Psoas muscle (tissue), 2 donors: ENCODE measurements around the gene PTH.

GRCh38 chr11:12051099-12051355, 42.6 kb upstream of the DKK3 start:
- PRO-cap, 2 experiments: no peak in any of the 2 experiments

DNA sequence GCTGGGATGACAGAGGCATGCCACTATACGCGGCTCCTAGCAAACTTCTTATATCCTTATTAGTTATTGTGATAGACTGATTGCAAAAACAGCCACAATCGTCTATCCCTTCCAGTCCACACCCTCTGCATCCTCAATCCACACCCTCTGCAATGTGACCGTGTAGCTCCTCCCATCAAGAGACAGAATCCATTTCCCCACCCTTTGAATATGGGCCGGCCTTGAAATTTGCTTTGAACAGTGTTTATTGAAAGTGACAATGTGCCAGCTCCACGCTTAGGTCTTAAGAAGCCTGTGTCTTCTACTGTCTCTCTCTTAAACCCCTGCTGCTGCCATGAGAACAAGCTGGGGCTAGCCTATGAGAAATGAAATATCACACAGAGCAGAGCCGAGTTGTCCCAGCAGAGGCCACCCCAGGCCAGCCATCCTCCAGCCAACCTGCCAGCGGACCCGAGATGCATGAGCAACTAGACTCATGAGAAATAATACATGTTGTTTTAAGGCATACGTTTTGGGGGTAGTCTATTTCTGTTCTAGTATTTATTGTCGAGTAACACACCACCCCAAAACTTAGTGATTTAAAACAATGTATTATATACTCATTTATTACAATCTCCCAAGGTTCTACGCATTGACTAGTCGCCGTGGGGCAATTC, 22.3 kb upstream of the MICAL2 start:
- PRO-cap, 2 experiments: no peak in any of the 2 experiments

GRCh38 chr11:12156714-12157595, 46.6 kb downstream of the MICAL2 start:
- PRO-cap, 2 experiments: no peak in any of the 2 experiments

GRCh38 chr11:12167748-12168310, 57.4 kb downstream of the MICAL2 start:
- PRO-cap, 2 experiments: no peak in any of the 2 experiments

DNA sequence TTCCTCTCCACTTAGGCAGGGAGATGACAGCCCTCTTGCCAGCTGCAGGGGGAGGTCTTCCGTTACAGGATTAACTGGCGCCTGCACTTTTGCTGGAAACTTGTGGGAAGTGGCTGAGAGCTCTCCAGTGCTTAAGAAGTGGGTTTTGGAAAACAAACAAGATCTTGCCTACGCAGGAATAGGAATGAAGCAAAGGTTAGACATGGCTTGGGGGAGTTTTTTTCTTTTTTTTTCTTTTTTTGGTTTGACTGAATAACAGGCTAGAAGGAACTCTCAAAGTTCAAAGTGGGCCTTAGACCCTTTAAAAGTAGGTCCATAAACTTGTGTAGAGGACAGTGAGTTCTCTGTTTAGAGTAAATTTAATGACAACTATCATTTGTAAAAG, 75.6 kb downstream of the MICAL2 start:
- PRO-cap, 2 experiments: no peak in any of the 2 experiments

GRCh38 chr11:12239248-12239832, 128.9 kb downstream of the MICAL2 start:
- PRO-cap, 2 experiments: no peak in any of the 2 experiments

- PRO-cap, 2 experiments: no peak in any of the 2 experiments
These were observed 129.6 kb downstream of the MICAL2 start for GRCh38 chr11:12239833-12240463.

DNA sequence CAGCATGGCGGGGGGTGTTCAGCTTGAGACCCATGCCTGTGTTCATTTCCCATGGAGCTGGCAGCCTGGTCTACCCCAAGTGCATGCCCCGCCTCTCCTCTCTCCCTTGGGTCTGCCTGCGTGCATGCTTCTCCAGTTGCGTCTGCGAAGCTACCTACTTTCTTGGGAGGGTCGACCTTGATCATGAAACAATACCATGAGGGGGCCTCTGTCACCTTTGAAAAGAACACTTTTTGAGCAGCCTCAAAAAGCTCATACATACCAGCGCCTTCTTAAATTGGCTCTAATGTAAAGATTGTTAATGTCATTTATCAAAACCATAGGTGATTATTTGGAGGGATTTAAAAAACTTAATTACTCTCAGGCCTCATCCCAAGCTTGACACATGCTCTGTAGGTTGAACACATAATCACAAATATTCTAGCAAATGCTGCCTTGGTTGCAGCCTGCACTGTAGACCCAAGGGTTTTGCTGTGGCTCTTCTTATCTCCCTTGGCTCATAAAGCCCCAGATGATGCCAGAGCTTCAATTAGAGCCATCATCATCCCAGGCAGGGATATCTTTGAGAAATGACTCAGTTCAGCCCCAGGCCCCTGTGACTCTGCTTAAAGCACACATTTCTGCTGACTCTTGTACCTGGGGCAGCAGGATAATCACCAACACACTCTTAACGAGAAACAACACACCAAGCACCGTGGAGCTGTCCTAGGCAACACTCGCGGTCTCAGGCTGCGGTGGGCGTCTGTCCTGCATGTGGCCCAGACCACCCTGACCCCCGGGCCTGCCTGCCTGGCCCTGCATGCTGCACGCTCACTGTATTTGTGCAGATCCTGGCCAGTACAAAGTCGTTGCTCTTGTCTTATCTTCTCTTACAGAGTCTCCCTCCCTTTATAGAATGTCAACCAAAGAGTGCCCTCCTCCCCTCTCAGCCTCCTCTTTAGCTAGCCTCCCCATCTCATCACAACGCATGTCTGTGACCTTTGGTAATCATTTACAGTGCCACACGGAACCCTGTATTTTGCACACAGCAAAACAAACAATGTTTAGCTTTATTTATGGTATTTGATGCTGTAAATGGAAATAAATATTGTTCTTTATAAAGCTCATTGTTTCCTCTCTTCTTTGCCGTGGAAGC, 114.3 kb upstream of the PARVA start:
- PRO-cap, 2 experiments: no peak in any of the 2 experiments

GRCh38 chr11:12376162-12376871, 1.1 kb upstream of the PARVA start:
- PRO-cap, 2 experiments: no peak in any of the 2 experiments

DNA sequence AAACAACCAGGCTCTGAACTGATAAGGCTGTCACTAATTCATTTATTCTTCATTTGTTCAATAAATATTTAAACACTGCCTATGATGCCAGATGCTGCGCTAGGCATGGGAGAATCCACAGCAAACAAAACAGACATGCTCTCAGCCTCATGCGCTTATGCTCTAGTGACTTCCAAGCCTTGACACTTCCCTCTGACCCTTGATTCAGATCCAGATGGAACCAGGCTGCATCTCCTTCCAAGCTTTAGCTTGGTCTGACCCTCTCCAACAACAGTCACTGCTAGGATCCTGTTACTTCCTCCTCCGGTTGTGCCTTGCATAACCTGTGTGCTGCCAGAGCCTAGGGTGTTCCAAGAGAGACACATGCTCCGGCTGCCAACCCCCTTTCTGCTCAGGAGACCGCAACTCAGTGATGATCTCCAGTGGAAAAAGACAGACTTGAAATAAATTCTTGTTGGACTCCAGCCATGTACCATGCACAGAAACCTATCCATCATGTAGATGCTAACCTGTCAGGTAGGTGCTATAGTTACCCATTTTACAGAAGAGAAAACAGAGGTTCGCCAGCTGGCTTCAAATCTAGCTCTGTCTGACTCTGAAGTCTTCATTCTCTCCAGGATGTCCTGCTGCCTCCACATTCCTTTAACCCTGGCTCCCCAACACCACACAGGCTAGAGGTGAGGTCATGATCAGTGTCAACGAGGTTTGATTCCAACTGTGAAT, 136.3 kb upstream of the TEAD1 start:
- PRO-cap, 2 experiments: no peak in any of the 2 experiments

- PRO-cap, 2 experiments: no peak in any of the 2 experiments
These were observed 3.7 kb downstream of the TEAD1 start for GRCh38 chr11:12677777-12678498.

GRCh38 chr11:12816005-12816626, 141.9 kb downstream of the TEAD1 start:
- PRO-cap, 2 experiments: peak in 1 of 2 experiments; most common plus-strand start chr11:12816205 (in 1); most common minus-strand start chr11:12816074 (in 1)

DNA sequence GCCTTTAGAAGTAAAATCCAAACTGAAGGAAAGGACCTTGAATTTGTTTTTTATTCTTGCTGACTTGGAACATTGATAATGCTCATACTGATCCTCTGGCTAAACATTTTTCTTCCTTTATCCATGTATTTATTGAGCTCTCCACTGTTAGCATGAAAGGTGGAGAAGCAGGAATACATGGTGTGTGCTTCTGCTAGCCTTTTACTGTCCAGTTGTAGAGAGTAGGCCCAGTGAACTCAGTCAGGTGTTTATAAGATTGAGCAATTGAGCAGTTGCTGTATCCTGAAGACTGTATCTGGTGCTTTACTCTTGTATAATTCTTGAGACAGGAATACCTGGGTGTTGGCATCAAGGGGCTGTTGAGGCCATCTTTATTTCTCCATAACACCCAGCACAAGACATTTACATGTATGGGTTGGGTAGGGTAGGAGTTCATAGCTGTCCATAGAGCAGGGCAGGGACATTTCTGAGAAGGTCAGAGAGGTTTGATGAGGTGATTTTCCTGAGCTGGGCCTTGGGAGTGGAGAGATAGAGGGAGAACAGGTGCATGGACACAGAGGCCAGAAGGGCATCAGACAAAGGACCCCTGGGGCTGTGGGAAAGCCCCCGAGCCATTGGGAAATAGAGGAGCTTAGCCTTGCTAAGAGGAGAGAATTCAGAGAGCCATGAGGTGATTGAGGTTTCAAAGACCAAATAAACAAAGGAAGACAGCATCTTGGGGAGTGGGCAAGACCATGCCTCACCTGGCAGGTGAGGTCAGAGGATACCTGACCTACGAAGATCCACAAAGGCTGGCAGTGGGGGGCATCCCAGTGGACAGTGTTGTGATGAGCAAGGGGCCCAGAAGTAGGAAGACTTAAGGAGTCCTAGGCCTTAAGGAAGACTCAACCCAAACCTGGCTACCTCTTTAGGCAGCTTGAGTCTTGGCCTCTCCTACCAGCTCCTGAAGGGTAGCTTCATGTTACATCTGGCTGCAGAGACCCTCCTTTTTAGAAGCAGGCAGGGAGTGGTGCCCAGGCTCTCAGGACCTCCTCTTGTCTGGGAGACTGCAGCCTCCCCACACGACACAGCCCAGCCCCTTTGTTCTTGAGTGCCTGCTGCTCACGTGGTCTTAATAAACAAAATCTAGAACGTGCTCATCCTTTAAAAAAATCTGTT, 155.7 kb downstream of the TEAD1 start:
- PRO-cap, 2 experiments: no peak in any of the 2 experiments

GRCh38 chr11:12853584-12854362, 155.3 kb upstream of the RASSF10 start:
- PRO-cap, 2 experiments: no peak in any of the 2 experiments

GRCh38 chr11:12864296-12864664, 144.8 kb upstream of the RASSF10 start:
- PRO-cap, 2 experiments: no peak in any of the 2 experiments

DNA sequence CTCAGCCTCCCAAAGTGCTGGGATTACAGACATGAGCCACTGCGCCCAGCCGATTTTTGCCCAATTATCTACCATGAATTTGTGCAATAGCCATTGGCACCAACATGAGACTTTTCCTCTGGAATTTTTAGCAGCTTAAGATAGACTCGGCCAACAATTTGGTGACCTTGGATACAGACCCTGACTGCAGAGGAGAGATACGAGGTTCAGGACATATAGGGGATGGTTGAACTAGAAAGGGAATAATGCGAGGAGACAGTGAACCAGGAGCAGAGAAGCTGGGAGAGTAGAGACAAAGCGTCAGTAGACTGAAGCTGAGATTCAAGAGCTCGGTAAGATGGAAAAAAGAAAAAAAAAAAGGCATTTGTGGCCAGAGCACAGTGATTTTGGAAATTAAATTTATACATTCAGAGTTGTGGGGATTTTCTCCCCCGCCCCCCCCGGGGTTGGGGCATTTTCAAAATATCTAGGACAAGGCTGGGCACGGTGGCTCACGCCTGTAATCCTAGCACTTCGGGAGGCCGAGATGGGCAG, 138.9 kb upstream of the RASSF10 start:
- PRO-cap, 2 experiments: no peak in any of the 2 experiments

- PRO-cap, 2 experiments: no peak in any of the 2 experiments
These were observed 19.6 kb upstream of the RASSF10 start for GRCh38 chr11:12989373-12989964.

DNA sequence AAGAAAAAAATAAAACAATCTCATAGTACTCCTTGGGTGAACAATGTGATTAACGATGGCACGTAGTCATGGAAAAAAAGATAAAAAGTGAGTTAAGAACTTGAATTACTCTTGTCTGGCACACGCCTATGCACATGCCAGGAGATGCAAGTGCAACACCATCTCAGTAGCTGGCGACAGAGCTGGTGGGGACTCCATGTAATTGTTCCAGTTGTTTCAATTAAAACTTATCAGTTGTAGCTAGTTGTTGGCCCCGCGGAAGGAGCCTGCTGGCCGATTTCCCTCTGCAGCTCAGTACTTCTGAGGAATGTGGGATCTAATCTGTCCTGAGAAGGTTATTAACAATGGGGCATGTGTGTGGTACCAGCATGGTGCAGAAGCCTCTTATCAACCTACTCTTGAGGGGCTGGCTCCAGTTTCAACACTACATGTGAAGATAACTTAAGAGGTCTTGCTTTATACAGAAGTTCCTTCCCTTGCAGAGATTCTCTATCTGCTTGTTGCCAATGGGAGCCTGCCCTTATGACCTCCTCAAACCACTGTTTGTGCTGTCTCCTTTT, 3.2 kb downstream of the RASSF10 start:
- PRO-cap, 2 experiments: no peak in any of the 2 experiments

DNA sequence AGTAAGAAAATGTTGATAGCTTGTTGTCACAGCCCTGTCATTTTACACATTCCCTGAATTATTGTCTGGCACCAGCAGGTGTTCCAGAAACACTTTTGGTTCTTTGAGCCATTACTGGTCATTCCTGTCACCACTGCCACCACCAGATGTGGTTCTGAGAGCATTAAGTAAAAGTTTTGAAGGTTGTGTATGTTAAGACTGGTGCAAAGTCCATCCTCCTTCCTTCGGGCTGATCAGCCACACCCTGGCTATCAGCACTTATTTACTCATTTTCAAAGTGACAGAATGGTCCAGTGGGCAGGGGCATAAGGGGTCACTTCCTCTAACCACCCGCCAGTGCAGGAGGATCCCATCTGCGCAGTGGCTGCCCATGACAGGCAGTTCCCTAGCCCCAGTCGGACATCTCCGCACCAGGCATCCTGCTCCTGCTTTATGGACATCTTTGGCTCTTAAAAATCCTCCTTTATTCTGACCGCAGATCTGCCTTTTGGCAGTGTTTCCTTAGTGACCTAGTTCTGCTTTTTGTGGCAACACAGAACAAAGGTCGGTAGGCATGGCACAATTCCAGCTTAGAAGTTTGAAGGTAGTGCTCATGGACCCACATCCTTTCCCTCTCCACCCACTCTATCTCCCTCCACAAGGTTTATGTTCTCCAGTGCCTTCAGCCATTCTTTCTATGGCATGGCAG, 55.8 kb downstream of the BMAL1 start:
- PRO-cap, 2 experiments: no peak in any of the 2 experiments

DNA sequence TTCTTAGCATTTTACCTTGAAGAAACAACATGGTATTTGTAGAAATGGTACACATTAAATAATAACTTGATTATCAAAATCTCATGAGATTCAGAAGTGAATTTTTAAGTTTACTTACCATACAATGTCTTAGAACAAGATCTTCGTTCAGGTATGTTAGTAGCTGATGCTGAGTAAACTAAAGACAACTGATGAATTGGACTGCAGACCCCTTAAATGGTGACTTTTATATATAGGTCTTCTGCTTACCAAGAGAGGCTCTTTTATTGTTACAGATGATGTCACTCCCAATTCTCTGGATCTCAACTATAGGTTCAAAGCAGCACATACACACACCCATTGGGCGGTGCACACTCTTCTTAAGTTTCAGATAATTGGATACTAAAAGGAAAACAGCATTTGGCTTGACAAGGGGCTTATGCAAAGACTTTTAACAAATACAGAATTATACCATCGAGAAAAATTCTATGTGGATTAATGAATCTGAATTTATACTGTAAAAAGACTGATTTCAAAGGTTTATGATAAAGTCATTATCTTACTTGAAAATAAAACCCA, at the start of gene PTH:
Gene PTH, minus strand, starts transcription at position 205 of the 558 bp plus-strand sequence.
- PRO-cap, 2 experiments: no peak in any of the 2 experiments